Bronchial epithelial cell (primary cell): ENCODE measurements around the gene CDH4.

DNA sequence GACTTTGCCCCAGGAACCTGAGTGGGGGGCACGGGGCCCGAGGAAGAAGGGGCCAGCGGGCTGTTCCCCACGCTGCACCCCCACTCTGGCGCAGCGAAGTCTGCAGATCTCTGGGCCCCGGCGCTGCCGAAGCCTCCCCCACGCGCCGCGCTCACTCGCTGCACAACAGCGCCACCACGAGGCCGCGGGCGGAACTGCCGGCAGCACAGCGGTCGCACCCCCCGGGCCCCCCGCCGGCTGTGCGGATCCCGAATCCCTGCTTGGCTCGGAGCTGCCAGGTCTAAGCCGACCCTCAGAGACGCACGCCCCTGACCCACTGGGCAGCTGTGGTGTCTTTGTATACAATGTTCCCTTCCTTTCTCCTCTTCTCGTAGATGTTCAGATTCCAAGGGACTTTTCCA lies 103.3 kb downstream of the EDN3 start:
- RRBS, 2 experiments, result 1 to 2% methylated on average over 13 of the region's 32 CpGs

DNA sequence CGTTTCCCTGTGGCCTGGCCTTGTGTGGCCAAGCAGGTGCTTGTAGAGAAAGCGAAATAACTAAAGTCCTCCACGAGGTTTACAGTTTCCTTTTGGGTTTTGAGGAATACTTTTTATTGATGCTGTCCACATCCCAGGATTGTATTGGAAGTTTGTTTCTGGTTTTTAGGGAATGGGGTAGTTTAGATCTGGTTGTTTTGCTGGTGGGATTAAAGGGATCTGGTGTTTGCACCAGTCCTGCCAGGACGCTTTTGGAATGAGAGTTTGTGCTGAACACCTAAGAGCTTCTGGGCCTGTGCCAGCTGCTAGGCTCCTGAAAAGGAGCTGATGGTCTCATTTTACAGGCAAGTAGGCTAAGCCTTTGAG lies 161.7 kb downstream of the SYCP2 start:
- RRBS, 2 experiments, result no CpG with 5 or more reads among the region's 4 CpGs

DNA sequence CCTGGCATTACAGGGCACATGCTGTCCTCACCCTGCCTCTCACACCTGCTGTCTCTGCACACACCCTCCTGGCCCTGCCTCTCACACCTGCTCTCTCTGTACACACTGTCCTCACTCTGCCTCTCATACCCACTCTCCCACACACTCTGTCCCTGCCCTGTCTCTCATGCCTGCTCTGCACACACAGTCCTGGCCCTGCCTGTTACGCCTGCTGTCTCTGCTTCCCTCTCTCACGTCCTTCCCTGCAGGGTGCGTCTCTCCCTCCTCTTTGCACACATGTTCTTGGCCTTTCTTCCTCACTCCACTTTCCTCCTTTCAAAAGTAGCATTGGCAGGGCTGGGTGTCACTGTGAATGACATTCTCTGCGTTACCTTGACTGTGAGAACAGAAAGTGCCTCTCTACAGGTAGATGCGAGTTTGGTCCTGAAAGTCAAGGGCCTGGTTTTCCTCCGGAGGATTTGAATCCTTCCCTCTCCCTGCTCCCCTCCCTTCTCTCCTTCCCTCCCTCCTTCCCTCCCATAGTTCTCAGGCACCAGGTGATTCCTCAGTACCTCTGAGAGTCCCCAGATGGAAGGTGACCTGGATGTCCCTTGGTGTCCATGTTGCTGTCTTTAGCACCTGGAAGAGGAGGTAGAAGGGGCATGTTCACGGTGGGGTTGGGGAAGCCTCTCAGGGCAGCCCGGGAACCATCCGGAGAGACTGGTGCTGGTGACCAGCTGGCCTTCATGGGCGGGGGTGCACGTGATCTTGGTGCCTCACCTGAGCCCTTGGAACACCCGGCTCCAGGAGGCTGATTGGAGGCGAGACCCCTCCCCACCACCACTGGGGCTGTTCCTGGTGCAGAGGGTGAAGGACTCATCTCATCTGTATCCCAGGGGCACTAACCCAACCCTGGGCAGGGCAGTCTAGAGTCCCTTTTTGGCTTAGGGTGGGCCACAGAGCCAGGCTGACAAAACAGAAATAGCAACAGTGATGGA lies 106.6 kb downstream of the SYCP2 start:
- RRBS, 2 experiments, result 86 to 87% methylated on average over 2 of the region's 13 CpGs

- RRBS, 2 experiments, result 2% methylated on average over 57 to 62 of the region's 114 CpGs
These were observed at the start of gene CDH4 for GRCh38 chr20:61251923-61252623. Gene CDH4 (plus strand): TSS chr20:61252261.

DNA sequence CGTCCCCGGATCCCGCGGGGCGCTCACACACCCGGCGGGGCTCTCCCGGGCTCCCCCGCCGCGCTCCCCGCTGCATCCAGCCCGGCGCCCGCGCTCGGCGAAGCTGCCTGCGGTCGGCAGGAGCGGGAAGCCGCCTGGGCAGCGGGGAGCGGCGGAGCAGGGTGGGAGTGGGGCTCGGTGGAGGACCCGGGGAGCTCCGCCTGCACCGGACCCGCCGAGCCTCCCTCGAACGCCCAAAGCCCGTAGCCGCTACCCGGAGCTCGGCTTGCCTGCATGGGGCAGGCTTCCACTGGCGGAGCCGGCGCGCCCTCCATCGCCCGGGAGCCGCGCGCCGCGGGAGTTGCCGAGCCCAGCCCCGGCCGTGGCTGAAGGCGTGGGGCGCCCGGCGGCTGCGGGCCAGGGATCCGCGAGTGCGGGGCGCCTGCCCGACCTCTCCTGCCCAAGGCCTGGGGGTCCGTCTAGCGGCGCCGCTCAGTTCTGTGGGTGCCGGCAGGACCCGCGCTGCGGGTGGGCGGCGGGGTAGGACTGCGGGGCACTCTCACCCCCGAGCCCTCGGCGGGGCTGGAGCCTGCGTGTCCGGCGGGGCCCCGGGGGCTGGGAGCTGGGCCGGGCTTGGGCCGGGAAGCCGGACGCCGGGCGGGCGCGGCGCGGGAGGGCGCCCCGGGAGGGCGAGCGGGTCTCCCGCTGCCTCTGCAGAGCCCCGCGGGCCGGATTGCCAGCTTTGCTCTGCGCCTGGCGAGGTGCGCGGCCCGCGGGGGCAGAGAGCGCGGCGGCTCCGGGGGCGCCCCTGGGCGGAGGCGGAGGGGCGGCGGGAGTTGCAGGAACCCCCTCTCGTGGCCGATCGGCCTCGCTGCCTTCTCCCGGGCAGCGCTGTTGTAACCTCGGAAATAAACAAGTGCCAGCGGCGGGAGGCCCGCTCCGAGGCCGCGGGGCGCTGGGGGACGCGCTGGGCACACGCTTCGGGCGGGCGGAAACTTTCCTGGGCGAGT lies 857 bp downstream of the CDH4 start:
- RRBS, 2 experiments, result 2% methylated on average over 70 to 82 of the region's 133 CpGs

GRCh38 chr20:61436024-61437002 lies 184.3 kb downstream of the CDH4 start:
- RRBS, 2 experiments, result no CpG with 5 or more reads among the region's 8 CpGs

DNA sequence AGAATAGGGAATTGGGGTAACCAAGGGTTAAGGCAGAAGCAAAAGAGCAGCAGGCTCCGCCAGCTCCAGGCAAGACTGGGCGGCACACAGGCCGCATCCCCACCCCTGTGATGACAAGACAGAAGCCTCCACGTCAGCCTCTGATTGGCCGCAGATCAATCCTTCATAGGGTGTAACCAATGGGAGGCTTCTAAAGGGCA lies 106.4 kb downstream of the TAF4 start:
- RRBS, 2 experiments, result no CpG with 5 or more reads among the region's 5 CpGs

- RRBS, 2 experiments, result no CpG with 5 or more reads among the region's 22 CpGs
These were observed 63.7 kb downstream of the TAF4 start for GRCh38 chr20:62001659-62002727.

DNA sequence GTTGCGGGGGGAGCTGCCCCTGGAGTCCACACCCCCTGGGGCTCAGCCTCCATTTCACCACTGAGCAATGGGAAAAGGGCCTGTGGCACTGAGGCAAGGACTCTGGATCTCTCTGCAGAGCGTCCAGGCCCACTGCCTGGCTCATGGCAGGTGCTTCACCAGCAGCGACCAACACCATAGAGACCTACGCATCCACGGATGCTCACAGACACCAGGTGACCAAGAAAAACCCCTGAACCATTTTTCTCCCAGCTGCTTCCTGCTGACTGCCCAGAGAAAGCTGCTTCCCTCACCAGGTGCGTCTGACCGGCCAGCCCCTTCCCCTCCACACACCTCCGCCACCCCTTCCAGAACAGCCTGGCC lies 54.0 kb downstream of the TAF4 start:
- RRBS, 2 experiments, result no CpG with 5 or more reads among the region's 8 CpGs

DNA sequence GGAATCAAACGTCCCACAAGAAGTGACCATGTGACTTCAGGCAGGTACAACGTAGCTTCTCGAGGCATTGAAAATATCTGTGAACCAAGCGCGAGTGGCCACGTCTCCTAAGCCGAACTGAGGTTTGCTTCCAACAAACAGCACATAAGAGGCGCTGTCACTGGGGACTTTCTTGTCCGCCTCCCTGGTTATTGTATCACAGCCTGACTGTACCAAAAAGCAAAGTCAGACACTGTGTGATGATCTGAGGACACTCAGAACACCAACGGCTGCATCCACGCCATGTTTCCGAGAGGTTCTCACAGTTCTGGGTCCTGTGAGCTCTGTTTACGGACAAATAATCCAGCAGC lies 47.7 kb downstream of the TAF4 start:
- RRBS, 2 experiments, result no CpG with 5 or more reads among the region's 13 CpGs

DNA sequence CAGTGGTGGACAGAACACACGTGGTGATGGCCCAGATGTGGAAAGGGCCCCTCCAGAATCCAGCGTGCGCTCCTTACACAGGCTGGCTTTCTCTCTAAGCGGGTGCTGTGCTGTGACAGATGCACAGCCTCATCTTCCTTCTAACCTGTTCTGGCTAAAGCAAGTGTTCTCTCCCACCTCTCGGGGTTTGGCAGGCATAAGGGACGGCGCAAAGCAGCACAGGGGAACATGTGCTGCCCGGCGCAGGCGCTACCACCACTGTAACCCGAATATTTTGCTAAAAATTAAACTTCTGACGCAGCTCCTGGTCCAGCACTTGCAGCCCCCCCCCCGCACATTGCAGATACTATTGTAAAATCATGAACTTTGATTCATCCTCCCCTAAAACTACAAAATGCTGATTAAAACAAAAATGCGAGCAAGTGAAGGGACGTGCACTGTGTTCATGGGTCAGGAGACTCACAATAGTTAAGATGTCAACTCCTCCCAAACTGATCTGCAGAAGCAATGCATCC lies 43.1 kb downstream of the TAF4 start:
- RRBS, 2 experiments, result no CpG with 5 or more reads among the region's 15 CpGs

DNA sequence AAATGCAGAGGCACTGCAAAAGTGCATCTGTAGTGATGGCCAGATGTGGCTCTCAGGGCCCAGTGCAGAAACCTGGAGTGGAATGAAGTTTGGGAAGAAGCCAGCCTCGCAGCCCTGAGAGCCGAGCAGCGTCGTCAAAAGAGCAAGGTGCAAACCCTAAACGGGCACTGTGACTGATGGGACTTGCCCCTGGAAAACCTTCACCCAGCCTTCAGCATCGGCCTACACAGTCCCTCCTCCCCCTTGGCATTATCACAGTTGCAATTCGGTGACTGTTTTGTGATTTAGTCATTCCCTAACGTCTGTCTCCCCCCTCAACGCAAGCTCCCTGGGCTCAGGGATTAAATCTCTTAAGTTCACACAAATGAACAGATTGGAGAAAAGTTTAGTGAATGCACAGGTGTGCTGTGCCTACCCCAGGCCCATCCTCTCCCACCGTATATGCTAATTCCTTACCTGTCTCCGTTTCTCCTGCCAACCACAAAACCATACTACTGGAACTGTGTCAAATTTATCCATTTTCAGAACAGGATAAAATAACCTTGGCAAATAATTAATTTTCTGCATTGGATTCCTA lies 38.5 kb downstream of the TAF4 start:
- RRBS, 2 experiments, result no CpG with 5 or more reads among the region's 11 CpGs

DNA sequence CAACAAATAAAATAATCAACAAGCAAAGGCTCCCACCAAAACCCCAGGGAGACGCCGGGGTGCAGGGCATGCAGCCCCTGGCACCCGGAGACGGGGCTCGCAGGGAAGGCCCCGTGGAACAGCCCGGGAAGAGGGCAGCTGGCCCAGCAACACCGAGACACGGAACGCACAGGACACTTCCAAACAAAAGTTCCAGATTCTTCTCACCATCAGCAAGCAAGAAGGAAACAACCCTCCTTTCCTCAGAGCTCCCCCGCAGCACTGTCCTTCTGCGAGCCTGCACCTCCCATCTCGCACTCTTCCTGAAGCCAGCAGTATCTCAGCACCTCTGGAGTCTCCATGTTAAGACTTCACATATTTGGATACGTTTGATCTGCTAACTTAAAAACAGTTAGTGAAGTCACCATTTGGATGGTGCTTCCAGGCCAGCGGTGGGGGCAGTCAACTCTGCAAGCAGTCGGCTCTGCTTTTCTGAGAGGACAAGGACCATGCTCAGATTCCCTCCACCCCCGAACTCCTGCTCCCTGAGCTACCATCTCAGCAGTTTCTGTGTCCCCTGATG lies 33.8 kb downstream of the TAF4 start:
- RRBS, 2 experiments, result 96% methylated on average over 5 of the region's 17 CpGs

- RRBS, 2 experiments, result no CpG with 5 or more reads among the region's 17 CpGs
These were observed 10.1 kb downstream of the LSM14B start for GRCh38 chr20:62132234-62132957.

GRCh38 chr20:62137946-62138530 lies 5.2 kb downstream of the PSMA7 start:
- RRBS, 2 experiments, result no CpG with 5 or more reads among the region's 13 CpGs

GRCh38 chr20:62283230-62283639 lies 19.6 kb upstream of the ADRM1 start:
- RRBS, 2 experiments, result no CpG with 5 or more reads among the region's 9 CpGs

- RRBS, 2 experiments, result no CpG with 5 or more reads among the region's 8 CpGs
These were observed 14.4 kb upstream of the ADRM1 start for GRCh38 chr20:62288499-62288698.

GRCh38 chr20:62330739-62331249 lies 28.0 kb downstream of the ADRM1 start:
- RRBS, 2 experiments, result 24 to 29% methylated on average over 7 of the region's 36 CpGs

DNA sequence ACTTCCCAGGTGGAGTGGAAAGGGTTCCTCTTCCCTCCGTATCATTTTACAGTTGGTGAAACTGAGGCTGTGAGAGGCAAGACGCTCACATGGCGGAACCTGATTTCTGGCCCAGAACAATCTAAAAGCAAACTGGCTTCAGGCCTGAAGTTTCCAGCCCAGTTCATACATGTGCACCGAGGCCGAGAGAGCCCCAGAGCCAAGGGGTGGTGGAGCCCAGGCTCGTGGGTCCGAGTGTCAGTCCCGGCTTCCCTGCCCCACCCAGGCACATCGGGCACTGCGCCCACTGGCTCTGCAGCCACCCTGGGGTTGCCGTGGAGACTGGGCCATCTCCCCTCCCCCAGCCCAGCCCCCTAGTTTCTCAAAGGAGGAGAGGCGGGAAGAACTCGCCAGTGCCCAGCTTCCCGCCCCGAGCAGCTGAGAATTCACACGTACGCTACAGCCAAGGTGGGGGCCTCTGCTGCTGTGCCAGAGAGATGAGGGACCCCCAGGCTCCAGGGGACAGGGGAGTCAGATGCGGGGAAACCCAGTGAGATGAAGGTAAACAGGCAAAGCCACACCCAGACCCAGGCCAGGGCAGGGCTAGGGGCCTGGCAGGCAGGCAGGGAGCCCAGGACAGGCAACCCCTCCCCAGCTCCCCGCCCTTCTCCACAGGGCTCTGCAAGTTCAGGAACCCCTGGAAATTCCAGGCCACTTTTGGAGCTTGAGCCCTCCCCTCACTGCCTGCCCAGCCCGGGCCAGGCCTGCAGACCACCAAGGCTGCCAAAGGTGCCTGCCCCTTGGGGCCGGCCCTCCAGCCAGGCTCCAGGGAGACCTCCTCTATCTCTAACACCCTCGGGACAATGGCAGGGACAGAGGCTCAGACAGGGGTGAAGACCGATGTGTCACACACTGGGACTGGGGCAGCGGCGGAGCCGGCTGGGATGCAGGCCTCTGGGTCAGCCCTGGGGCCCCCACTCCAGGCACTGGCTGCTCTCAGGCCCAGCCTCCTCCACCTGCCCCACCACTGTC lies 6.1 kb downstream of the LAMA5 start:
- RRBS, 2 experiments, result 1 to 5% methylated on average over 2 of the region's 26 CpGs

GRCh38 chr20:62512071-62512845 lies 36.5 kb upstream of the GATA5 start:
- RRBS, 2 experiments, result 55% methylated on average over 1 of the region's 22 CpGs; no CpG with 5 or more reads in 1 of the 2 experiments